HT1080 (cell line): ENCODE measurements around the genes KRT23, KRTAP4-16, KRTAP4-11, KRTAP4-4, KRTAP4-2, KRTAP17-1 and KRT34.

DNA sequence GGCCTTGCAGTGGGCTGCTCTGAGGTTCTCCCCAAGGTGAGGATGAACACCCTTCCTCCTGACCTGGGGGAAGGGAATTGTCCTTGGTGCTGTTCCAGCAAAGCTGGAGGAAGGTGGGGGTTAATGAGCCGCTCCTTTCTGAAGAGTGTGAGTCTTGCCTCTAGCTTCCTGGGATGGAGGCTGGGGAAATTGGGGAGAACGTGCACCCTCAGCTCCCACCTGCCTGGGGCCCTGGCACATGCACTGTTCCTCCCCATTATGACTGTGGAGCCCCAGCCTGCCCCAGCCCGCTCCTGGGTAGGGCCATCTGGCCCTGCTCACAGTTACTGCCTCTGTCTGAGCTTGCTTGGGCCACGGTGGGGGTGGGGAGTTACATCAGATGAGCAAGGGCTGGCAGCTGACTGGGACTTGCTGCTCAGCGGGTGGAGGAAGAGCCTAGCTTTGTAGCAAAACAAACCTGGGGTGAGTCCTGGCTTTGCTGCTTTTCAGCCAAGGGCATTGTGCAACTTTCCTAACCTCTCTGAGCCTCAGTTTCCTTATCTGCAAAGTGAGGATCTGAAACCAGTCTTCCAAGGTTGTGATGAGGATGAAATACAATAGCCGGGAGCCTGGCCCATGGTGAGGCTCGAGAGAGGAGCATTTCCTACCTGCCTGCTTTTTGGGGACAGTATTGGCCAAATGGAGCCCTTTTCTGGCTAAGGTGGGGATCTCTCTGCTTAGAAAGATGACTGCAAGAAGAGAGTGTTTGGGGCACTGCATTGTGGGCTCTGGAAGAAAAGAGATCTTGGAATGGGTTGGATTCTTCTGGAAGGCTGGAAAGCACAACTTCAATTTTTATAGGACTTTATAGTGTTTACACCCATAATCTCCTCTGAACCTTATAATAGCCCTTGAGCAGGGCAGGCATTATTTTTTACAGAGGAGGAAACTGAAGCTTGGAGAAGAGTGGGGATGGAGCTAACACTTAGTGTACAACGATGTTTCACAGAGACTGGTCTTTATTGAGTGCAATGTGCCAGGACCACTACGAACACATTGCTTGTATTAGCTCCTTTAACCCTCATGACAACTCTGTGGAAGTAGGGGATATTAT is 10.8 kb downstream of the TNS4 start:
RAMPAGE:
- cytosol, long total RNA: no peak
- long total RNA: no peak
- nucleus, long total RNA: no peak

GRCh38 chr17:40526552-40527027 is 25.2 kb upstream of the TNS4 start:
RAMPAGE:
- cytosol, long total RNA: no peak
- long total RNA: no peak
- nucleus, long total RNA: no peak

DNA sequence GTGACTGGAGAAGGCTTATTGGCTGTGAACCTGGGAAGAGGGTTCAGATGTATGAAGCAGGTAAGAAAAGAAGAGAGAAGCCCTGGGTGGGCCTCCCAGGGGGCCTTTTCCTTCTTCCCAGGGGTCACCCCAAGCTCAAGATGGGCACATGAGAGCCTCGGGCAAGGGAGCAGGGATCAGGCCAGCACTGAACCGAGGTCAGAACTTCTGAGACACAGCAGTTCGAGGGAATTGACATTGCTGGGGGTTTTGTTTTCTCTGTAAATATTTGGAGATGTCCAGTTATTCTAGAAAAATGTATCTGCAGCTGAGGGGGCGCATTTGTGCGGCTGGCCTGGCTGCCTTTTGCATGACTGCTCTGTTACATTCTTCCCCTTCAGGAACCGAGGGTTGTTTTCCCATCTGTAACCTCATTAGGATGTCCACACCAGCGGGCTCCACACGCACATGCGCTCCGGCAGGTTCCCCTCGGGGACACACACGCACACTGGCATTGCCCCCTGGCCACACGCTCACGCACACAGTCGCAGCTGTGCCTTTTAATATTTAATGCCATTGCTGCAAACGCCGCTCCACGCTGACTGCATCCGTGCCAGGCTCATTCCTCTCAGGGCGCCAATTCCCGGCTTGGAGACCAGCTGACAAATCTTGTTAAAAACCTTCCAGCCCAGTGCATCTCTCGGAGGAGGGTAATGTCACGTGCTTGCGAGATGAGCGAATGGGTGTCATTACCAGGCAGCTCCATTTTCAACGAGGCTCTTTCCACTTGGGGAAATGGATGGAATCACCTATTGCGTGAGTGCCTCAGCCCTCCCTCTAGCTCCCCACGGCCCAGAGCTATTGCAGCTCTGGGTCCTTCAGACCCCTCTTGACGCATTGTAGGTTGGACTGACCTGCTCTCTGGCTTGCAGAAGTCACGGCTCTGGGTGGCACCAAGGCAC is 13.2 kb downstream of the CCR7 start:
RAMPAGE:
- cytosol, long total RNA: no peak
- long total RNA: no peak
- nucleus, long total RNA: no peak

DNA sequence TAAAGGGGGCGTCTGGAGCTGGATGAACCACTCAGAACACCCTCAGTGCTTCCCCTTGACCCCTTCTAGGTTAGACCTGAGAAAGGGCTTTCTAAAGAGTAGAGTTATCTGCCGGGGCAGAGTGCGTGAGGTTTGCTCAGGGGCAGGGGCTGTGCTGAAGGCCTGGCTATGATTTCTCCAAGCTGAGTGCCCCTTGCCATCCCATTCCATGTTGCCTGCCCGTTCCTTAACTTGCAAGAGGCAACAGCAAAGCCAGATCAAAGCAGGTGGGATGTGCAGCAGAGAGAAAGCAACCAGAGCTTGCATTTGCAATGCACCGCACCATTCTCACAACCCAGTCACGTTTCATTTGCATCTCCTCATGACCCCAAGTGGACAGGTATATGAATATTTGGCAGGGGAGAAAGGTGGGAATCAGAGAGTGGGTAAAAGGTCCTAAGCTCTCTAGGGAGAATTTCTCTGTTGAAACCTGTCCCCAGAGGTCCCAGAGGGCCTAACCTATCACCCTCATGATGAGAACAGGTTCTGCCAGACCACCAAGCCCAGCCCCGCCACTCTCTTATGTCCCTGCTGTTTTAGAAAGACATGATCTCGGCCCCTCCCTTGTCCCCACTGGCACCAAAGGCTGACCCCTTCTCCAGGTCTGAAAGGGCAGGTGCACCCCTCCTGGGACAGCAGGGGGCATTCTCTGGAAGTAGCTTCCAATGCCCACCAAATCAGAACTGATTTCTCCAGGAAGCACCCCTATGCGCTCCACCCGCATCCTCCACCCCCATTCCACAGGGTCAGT is 521 bp downstream of the CCR7 start:
RAMPAGE:
- cytosol, long total RNA: no peak
- long total RNA: no peak
- nucleus, long total RNA: no peak

RAMPAGE:
- cytosol, long total RNA: no peak
- long total RNA: no peak
- nucleus, long total RNA: no peak
These were observed 10.5 kb downstream of the KRT23 start for GRCh38 chr17:40926903-40927477.

DNA sequence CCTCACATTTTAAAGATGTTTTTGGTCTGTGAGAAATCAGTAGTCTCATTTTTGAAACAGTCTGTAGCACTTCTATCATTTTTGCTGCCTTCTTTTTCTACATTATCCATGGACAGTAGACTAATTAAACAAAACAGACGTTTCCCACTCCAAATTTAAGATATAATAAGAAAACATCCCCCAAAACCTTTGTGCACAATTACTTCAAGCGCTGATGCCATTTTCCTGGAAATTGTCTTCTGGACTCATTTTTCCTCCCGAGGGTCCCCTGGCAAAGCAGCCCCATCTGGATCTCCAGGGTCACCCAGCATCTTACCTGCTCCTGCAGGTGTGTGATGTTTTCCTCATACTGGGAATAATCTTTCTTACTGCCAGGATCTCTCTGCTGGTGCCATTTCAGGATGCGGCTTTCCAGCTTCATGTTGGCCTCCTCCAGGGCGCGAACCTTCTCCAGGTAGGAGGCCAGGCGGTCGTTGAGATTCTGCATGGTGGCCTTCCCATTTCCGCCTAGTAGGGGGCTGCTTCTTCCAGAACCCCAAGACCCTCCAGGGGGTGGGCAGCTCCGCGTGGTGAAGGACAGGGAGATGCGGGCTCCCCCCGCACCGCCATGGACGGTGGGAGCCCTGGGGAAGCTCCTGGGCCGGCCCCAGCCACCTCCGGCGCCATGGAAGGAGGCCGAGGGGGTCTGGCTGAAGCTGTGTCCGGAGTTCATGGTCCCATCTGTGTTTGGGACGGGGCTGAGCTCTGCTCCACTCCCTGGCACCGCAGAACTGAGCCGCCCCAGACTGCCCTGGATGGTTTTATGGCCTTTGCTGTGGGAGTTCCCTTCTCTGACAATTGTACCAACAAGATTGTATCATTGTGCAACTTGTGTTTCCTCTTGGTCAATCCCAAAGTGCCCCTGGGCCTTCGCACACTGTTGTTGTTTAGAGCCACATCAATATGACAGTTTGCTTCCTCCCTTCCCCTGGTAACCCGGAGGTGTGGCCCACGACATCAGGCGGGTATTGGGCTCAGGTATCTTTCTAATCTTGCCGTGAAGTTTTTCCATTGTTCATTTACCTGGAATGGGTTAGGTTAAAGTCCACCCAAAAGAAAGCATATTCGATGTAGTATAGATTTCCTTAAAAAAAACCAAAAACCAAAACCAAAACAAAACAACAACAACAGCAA is 1.2 kb downstream of the KRT23 start:
RAMPAGE:
- cytosol, long total RNA: no peak
- long total RNA: no peak
- nucleus, long total RNA: no peak

DNA sequence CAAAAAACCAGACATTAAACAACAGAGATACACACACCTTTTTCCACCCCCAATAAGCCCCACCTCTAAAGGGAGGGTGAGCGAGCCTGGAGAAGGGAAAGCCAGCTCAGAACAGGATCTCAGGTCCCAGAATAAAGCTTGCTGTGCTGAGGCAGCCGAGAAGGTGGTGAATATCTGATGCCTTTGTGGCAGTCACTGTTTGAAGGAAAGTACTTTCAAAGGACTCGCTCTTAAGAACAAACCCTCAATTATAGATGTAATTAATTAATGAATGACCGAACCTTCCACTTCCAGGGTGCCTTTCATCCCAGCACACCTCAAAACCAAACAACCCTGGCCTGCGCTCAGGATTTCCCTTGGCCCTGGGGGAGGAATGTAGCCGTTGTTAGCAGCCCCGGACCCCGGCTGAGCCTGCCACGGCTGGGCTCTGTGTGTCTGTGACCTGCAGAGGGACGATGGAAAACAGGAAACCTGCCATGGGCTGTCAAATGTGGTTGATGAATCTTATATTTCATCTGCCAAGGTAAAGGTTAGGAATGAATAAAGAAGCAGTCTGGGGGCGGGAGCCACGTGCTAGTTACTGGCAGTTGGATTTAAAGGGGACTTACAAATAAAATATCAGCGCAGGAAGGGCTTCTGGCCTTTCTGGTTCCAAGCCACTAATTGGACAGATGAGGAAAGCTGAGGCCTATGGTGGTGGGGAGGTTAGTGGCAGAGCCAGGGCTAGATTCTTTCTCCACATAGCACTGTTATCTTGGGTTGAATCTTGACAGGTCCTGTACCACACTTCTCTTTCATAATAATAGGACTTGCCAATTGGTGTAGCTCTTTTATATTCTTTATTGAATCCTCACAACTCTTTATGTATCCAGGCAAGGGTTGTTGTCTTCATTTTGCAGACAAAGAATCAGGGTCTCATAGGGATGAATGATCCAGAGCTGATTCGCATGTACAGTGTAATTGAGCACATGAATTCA is at the start of gene KRT23:
TSS of gene KRT23 (minus strand) at position 582 of the 977 bp plus-strand sequence.
RAMPAGE:
- cytosol, long total RNA: no peak
- long total RNA: no peak
- nucleus, long total RNA: no peak

GRCh38 chr17:41102089-41102396 is at the start of gene KRTAP4-16:
Gene KRTAP4-16 (minus strand): TSS chr17:41102209.
RAMPAGE:
- cytosol, long total RNA: no peak
- long total RNA: no peak
- nucleus, long total RNA: no peak

DNA sequence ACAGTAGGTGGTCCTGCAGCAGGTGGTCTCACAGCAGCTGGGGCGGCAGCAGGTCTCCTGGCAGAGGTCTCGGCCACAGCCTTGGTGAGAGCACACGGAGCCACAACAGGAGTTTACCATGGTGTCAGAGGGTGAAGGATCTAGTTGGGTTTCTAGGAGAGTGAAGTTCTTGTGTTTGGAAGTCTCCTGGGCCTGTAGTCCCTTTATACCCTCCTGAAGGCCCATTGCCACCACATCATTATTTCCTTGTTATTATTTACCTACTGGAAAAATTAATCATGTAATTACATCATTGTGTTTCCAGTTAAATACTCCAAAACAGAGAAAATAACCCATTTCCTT is at the start of gene KRTAP4-11:
TSS of gene KRTAP4-11 (minus strand) at position 178 of the 342 bp plus-strand sequence.
RAMPAGE:
- cytosol, long total RNA: no peak
- long total RNA: no peak
- nucleus, long total RNA: no peak

DNA sequence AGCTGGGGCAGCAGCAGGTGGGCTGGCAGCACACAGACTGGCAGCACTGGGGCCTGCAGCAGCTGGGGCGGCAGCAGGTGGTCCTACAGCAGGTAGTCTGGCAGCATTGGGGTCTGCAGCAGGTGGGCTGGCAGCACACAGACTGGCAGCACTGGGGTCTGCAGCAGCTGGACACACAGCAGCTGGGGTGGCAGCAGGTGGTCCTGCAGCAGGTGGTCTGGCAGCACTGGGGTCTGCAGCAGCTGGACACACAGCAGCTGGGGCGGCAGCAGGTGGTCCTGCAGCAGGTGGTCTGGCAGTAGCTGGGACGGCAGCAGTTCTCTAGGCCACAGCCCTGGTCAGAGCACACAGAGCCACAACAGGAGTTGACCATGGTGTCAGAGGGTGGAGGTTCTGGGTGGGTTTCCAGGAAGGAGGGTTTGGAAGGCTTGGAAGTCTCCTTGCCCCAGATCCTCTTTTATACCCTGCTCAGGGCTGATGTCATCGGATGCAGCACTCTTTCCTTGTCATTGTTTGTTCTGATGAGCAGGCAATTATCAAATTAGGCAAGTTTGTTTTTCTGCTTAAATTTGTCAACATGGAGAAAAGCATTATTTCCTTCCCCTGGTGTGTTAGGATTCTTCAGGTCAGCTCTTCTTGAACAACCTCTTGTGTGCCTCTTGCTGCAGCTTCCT is at the start of gene KRTAP4-4:
TSS of gene KRTAP4-4 (minus strand) at position 430 of the 674 bp plus-strand sequence.
RAMPAGE:
- cytosol, long total RNA: no peak
- long total RNA: no peak
- nucleus, long total RNA: no peak

DNA sequence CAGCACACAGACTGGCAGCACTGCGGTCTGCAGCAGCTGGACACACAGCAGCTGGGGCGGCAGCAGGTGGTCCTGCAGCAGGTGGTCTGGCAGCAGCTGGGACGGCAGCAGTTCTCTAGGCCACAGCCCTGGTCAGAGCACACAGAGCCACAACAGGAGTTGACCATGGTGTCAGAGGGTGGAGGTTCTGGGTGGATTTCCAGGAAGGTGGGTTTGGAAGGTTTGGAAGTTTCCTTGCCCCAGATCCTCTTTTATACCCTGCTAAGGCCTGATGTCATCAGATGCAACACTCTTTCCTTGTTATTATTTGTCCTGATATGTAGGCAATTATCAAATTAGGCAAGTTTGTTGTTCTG is at the start of gene KRTAP4-2:
TSS of gene KRTAP4-2 (minus strand) at position 224 of the 356 bp plus-strand sequence.
RAMPAGE:
- cytosol, long total RNA: no peak
- long total RNA: no peak
- nucleus, long total RNA: no peak

RAMPAGE:
- cytosol, long total RNA: no peak
- long total RNA: no peak
- nucleus, long total RNA: no peak
These were observed at the start of gene KRTAP17-1 for GRCh38 chr17:41315505-41315867. Gene KRTAP17-1 (minus strand): TSS chr17:41315710.

DNA sequence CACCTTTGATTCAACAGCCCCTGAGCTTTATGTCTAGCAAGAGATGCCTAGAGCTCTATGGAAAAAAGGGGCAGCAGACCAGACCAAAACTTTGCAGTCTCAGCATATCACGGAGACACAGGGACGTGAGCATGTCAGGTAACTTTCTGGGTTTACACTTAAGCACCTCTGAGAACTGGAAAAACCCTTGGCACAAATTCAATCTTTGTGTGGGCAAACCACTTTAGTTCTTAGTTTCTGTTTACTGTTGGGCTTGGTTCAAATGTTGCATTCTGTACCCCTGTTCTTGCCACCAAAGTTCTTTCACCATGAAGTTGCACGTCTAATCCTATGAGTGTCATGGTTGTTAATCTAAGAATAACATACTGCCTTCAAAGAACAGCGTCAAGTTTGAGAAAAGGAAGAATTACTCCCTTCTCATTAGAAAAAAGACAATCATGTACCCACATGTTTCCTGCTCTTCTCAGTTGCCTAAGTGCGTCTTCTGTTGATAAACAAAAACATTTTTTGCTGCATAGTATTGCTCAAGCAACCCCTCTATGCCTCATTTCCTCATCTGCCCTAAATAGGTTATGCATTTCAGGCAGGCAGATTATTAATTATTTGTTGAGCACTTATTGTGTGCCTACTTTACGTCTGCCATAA is 11.6 kb downstream of the KRT33A start:
RAMPAGE:
- cytosol, long total RNA: no peak
- long total RNA: no peak
- nucleus, long total RNA: no peak

RAMPAGE:
- cytosol, long total RNA: no peak
- long total RNA: no peak
- nucleus, long total RNA: no peak
These were observed at the start of gene KRT34 for GRCh38 chr17:41382194-41382595. Gene KRT34 (minus strand): TSS chr17:41382306.

RAMPAGE:
- cytosol, long total RNA: no peak
- long total RNA: no peak
- nucleus, long total RNA: no peak
These were observed 2.8 kb downstream of the KRT19 start for GRCh38 chr17:41525082-41525932.

DNA sequence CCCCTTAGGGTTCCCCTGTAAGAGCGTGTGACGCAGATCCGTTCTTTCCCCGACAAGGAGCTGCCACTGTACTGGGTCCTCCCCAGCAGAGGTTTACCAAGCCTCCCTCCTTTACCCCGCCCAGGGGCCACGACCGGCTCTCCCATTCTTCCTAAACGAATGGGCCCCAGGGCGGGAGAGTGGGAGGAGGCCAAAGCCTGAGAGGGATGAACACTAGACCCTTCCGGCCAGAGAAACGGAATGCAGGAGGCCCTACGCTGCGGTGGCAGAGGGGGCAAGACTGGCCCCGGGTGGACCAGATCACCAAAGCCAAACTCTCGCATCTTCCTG is 1.0 kb downstream of the KRT19 start:
RAMPAGE:
- cytosol, long total RNA: no peak
- long total RNA: no peak
- nucleus, long total RNA: no peak

GRCh38 chr17:41530839-41531234 is 2.7 kb upstream of the KRT19 start:
RAMPAGE:
- cytosol, long total RNA: no peak
- long total RNA: no peak
- nucleus, long total RNA: no peak

DNA sequence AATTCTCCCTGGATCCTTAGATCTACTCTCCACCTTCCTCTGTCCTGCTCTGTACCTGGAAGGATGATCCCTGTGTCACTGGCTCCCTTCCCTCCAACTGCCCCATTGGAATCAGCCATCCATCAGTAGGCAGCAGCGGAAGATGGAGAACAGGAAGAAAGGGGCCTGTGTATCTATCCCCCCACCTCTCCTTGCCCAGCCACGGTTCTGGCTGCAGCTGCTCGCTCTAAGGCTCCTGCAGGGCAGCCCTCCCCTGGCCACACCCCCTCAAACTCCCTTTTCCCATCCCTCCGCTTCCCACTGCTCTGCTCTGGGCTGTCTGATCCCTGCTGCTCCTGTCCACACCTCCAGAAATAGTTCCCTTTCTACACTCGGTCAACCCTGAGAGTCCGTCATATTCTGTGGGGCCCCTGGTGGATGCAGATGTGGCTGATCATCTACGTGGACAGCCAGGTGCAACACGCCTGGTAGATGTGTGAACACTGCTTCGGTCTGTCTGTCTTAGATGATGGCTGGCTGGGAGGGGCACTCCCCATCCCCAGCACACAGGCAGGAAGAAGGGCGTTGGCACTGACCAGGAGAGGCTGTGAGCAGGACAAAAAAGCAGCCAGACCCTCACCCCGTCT is 19.2 kb upstream of the KRT19 start:
RAMPAGE:
- cytosol, long total RNA: no peak
- long total RNA: no peak
- nucleus, long total RNA: no peak

RAMPAGE:
- cytosol, long total RNA: no peak
- long total RNA: no peak
- nucleus, long total RNA: no peak
These were observed 5.2 kb downstream of the KRT17 start for GRCh38 chr17:41619063-41619703.

RAMPAGE:
- cytosol, long total RNA: no peak
- long total RNA: no peak
- nucleus, long total RNA: no peak
These were observed 29.6 kb upstream of the KRT17 start for GRCh38 chr17:41653665-41654674.